Metastatic Pancreatic Carcinoma in the Ovary (tissue), 1 donor: ENCODE measurements around the genes C2CD2L, NLRX1 and THY1.

GRCh38 chr11:119068030-119068301, 348 bp downstream of the VPS11 start:
- PRO-cap: no peak

DNA sequence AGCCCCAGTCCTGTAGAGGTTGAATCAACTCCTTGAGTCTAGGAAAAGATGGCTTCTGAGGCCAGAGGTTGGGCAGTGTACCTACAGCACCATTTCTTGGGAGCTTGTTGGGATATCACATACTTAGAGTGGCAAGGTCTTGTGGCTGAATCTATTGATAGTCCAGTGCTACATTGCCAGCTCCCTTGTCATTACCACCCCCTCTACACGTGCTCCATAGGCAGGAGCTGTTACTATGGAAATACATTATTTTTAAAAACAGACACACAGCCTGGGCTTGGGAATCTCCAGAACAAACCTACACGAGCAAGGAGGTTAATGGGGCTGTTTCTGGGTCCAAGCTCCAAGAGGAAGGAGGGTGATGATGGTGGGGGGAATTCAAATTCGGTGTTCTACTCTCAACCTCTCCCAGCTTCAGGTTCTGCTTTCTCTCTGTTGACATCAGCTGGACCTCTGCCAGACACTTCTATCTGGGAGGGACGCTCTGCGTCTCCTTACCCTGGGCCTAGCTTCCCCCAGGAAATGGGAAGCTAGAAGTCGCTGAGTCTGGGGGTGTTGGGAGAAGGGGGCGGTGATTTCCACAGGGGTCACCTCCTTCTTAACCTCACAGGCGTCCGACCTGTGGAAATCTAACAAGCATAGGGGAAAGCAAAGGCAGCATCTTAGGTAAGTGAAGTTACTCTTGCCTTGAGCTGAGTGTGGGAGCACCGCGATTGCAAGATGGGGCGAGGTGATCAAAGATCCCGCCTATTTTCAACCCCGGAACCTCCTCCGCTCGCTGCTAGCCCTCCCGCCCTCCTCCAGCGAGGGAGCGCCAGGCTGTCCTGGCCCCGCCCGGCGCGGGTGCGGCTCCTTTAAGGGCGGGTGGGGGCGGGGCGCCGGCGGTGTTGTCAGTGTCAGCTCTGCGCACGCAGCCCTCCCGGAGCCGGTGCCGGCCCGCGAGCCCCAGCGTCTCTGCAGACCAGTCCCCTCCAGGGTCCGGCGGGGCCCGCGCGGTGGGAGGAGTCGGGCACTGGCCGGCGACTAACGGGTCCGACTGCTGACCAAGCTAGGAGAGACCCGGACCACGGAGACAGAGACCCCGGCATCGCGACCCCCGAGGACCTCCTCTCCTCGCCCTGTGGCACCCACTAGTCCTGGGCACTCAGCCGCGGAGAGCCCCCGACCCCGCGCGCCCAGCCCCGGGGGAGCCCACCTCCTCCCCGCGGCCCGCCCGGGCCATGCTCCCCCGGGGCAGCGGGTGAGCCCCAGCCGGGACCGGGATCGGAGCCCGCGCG, at the start of gene C2CD2L:
C2CD2L (plus strand) TSS at position 884 of the 1,277 bp plus-strand sequence.
- PRO-cap: bidirectional peak, plus-strand start at position 884 of the sequence, minus-strand start at position 722 of the sequence

DNA sequence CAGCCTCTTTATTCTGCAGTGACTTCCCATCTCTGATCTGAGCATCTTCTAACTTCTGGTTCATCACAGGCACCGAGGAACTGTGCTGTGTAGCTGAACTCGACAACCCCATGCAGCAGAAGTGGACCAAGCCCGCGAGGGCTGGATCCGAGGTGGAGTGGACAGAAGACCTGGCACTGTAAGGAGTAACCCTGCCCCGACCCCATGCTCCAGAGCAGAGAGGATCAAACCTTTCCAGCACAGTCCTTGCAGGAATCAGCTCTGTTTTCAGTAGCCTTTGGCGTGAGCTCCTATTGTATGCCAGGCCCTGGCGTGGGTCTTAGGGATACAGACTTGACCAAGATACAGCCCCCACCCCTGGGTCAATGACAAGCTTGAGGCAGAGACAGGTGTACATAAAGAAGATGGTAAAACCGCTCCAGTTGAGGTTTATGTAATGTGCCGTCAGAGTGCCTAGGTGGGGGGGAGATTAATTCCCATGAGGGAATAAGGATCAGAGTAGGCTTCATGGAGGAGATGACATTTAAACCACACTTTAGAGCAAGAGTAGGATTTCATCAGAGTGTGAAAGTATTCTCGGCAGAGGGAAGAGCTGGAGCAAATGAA, 4.4 kb downstream of the C2CD2L start:
- PRO-cap: no peak

GRCh38 chr11:119168445-119169302, at the start of gene NLRX1:
NLRX1 (plus strand) TSS chr11:119168725.
- PRO-cap: unidirectional peak, plus-strand start at chr11:119168746

GRCh38 chr11:119206466-119207673, 731 bp downstream of the CBL start:
- PRO-cap: no peak

- PRO-cap: no peak
Observed at GRCh38 chr11:119300122-119300963, 16.6 kb downstream of the MCAM start.

DNA sequence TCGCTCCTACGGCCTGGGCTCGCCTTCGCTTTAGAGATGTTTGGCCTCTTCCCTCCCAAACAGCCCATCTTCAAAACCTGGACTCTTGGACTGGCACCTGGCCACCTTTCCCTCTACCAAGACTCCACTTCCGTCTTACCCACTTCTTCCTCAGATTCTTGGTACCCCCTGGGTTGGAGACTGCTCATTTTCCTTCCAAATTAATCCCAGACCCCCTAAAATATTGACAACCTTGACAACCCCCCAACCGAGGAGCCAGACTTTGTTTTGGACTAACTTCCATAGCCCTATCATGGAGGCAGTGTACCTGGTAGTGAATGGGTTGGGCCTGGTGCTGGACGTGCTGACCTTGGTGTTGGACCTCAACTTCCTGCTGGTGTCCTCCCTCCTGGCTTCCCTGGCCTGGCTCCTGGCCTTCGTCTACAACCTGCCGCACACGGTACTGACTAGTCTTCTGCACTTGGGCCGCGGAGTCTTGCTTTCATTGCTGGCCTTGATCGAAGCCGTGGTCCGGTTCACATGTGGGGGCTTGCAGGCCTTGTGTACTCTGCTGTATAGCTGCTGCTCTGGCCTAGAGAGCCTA, 595 bp downstream of the RNF26 start:
- PRO-cap: no peak

GRCh38 chr11:119360803-119361949, 14.7 kb upstream of the MFRP start:
- PRO-cap: unidirectional peak, minus-strand start at chr11:119361516

DNA sequence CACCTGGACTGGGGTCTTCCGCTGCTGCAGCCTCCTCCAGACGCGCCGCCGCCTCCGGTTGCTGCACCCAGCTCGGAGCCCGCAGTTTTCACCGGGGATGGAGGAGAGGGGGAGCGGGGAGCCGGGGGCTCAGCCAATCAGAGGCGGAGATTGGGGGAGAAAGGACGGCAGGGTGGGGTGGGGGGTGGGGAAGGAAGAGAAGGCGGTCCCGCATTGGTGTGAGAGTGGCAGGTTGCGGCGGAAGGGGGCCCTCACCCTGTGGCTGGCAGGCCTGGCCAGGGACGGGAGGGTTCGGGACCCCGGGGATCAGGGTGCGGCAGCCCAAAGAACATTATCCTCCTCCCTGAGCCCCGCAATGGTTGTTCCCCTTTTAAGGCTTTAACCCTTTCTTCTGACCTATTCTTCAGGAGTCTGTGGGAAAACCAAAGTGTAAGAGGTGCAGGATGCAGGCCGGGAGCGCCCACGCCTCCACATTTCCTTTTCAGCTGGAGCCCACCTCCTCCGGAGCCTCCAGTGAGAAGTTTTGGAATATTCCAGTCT, at the start of gene THY1:
THY1 (minus strand) TSS at position 63 of the 540 bp plus-strand sequence.
- PRO-cap: unidirectional peak, minus-strand start at position 63 of the sequence; unidirectional peak, minus-strand start at position 93 of the sequence

DNA sequence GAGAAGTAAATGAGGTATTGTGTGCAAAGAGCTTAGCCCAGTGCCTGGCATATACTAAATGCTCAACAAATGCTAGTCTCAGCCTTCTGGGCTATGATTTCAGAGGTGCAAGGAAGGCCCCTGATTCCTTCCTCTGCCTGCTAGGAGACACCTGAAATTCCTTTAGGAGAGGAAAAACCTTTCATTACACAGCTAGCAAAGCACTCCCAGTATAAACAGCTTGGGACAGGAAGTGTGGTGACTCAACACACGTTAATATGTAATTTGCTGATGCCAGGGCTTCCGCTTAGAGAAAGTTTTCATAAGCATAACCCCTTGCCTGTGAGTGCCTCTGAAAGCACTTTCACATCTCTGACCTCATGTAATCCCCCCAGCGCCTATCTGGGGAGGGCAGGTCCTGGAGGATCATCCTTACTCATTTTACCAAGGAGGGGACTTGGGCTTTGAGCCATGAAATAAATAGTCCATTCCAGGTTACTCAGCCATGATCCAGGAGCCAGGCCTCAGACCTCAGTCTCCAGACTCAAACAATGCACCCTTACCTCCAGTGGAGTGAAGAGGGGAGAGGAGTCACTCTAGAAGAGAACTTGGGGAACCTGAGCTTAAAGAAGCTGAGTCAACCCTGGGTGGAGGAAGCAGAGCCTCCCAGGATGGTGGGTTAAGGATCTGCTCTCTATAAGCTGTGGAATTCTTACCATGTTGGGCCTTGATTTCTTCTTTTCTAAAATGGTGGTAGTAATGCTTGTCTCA, 113.4 kb downstream of the NECTIN1 start:
- PRO-cap: no peak

- PRO-cap: bidirectional peak, plus-strand start at chr11:119730093, minus-strand start at chr11:119730052
Observed at GRCh38 chr11:119729969-119730328, 949 bp upstream of the NECTIN1 start.

DNA sequence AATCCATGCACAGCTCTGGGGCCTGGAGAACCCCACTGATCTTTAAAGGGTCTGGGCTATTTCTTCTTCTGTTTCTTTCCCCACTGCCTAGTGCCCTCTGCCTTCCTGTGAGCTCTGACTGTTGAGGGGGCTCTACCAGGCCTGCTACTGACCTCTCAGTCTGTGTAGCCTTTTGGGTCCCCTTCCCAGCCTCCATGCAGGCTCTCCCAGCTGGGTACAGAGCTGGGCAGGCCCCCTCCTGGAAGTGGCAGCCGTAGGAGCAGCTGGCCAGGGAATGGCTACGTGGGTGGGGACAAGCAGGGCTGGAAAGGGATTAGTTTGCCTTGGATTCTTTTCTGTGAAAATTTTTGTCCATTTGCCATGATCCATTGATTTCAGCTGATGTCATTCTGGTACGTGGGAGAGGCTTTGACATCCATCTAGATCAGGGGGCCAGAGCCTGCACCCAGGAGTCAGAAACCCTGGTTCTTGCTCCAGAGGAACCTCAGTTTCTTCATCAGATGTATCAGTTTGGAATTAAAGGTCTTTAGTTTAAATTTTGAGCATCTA, 23.9 kb upstream of the NECTIN1 start:
- PRO-cap: no peak

- PRO-cap: no peak
Observed at GRCh38 chr11:119780272-119780535, 51.2 kb upstream of the NECTIN1 start.

- PRO-cap: no peak
Observed at GRCh38 chr11:119907981-119908384, 179.0 kb upstream of the NECTIN1 start.

- PRO-cap: no peak
Observed at GRCh38 chr11:119975558-119975947, 162.4 kb downstream of the TRIM29 start.

DNA sequence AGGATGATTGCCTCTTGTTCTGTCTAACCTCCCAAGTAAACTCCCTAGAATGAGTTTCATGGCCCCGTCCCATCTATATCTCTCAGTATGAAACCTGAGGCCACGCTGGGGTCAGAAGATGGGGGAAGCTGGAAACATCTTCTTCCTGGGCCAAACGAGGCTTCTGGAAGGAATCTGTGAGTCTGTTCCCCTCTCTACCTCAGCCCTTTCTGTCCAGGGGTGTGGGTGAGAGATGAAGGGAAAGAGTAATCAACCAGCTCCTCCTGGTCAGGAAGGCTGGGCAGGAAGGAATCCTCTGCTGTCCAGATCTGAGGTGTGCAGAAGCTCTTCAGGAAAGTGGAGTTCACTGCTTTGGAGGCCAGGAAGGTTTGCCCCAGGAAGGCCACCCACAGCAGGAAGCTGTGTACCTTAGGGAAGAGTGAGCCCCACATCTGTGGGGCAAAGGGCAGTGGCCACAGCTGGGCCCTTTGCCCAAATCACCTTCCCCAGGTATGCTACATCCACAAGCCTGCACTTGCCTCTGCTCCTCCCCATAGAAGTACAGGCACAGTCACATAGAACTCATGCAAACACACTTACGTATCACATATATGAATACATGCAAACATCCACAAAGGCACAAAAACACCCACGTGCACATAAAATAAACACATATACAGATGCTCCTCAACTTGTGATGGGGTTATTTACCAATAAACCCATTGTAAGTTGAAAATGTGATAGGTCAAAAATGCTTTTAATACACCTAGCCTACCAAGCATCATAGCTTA, 2.2 kb downstream of the TRIM29 start:
- PRO-cap: no peak

- PRO-cap: no peak
Observed at GRCh38 chr11:120271505-120272042, 31.6 kb downstream of the POU2F3 start.

DNA sequence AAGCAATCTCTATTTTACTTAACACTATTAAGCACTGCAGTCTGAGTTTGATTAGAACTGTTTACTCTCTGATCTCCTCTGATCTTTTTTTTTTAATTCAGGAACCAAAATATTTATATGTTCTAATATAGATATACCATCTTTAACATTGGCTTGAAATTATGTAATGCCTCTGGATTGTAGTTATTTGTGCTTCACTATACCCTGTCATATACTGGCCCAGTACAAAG, 35.9 kb downstream of the ARHGEF12 start:
- PRO-cap: unidirectional peak, minus-strand start at position 92 of the sequence

DNA sequence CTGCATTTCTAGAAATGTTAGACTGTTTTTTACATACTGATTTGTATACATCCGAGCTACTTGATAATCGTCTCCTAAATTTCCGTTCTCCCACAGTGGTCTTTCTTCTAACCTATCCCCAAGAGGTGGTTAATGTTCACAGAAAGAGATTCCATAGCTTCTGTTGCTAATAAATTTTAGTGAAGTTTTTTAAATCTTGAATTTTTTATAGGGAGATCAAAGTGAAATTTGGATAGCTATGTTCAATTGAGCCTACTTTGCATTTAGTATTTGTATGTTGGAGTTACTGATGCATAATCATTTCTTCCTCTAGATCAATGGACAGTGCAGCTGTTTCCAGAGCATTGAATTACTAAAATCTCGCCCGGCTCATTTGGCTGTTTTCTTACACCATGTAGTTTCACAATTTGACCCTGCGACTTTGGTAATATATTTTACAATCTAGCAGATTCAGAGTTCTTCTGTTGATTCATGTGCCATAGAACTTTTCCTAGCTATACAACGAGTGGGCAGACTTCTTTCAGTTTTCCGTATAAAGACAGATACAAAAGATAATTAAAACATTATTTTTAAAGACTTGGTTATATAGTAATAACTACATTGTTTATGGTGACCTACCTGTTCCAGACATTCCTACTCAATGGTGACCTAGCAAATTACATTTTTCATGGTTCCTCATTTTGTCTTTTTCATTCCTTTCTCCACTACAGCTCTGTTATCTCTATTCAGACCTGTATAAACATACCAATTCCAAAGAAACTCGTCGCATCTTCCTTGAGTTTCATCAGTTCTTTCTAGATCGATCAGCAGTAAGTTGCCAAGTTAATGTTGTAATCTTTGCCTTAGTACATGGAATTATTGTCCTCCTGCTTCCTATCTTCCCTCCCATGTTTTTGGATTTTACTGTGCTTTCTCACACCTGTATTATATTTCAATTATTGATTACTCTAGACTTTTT, 69.9 kb upstream of the GRIK4 start:
- PRO-cap: no peak

DNA sequence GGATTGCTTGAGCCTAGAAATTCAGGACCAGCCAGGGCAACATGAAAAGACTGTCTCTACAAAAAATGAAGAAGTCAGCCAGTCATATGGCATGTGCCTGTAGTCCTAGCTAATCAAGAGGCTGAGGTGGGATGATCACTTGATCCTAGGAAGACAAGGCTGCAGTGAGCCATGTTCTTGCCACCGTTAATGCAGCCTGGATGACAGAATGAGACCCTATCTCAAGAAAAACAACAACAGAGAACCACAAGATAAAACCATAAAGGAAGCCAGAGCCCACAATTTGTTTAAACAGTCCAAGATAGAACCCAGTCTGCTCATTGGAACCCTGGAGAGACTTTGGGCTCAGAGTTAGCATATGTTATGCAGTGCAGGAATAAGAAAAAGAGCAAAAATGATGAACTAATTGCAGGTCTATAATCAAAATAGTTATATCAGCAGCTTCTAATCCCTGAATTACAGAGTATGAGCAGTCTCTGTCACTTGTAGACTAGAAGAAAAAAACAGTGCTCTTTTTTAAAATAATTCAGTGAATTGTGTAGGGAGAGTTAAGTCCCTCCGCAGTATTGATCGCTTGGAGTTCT, 58.0 kb upstream of the GRIK4 start:
- PRO-cap: no peak